ENCODE data around the genes MMP1 and PDGFD.

DNA sequence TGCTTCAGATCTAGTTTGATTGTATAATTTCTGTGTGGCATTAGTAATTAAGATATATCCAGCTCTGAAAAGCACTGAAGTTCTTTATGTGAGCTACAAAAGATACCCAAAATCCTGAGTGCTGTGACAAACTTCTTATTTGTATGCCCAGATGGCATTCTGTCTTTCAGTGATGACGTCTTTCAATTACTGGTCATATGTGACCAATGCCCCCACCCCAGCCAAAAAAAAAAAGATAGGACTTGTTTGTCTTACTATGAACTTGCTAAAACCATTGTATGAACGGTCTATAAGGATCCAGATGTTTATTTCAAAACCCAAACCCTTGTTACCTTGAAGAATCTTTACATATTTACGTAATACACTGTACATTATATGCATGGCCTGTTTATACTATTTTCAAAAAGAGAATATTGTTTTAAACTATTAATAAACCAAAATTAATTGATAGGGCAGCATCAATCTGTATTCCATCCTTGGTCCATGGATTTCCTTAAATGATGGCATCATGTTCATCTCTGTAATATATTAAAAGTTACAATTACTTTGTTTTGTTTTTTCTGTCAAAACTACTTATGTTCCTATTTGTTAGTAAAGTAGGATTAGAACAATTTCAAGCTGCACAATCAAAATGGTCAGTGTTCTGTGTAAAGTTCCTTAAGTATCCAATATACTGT lies 51.5 kb downstream of the BIRC2 start:
- RRBS: no CpG with 5 or more reads among the region's 3 CpGs

- RRBS: no CpG with 5 or more reads among the region's 9 CpGs
These were observed 22.8 kb downstream of the TMEM123 start for GRCh38 chr11:102429347-102430664.

DNA sequence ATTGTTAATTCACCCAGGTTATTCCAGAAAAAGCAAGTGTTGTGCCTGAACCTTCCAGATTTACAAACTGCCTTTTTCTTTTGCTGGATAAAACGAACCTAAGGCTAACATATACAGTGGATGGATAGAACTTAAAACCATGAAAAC lies 1.3 kb downstream of the TMEM123 start:
- RRBS: no CpG with 5 or more reads among the region's 1 CpG

GRCh38 chr11:102462456-102462987 lies 10.0 kb upstream of the TMEM123 start:
- RRBS: no CpG with 5 or more reads among the region's 5 CpGs

GRCh38 chr11:102607041-102607617 lies 18.0 kb downstream of the MMP20 start:
- RRBS: no CpG with 5 or more reads among the region's 7 CpGs

DNA sequence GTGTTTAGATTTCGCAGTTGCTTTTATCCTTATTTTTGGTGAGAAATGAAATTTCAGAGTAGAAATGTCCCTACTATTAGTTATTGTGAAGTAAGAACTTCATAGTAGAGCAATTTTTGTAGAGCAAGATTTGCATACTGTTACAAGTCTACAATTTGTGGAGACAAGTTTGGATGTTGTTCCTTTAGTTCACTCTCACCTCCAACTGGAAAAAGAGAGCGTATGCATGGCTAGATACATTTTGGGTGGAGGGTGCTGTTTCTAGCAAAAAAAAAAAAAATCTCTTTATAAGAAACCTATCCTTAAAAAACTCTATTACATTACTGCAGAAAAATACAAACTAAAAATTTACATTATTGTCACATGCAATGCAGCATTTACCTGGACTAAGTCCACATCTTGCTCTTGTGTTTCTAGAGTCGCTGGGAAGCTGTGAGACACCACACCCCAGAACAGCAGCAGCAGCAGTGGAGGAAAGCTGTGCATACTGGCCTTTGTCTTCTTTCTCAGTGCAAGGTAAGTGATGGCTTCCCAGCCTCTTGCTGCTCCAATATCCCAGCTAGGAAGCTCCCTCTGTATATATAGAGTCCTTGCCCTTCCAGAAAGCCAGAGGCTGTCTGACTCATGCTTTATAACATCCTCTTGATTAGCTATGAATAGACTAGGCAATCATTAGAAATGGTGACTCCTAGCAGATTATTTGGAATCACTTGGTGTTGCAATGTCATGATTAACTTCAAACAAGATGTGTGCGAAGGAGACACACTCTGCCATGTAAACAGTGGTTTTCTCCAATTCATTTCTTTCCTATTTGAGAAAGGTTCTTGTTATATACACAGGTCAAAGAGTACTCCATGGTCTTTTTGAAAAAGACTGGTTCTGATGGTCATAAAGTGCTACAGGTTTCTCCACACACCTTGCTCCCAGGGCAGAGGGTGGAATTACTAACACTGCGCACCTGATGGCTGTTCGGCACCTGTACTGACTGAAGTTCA lies at the start of gene MMP1:
TSS of gene MMP1 (minus strand) at position 554 of the 995 bp plus-strand sequence.
- RRBS: no CpG with 5 or more reads among the region's 6 CpGs

GRCh38 chr11:104093863-104094517 lies 57.5 kb downstream of the DDI1 start:
- RRBS: no CpG with 5 or more reads among the region's 4 CpGs

DNA sequence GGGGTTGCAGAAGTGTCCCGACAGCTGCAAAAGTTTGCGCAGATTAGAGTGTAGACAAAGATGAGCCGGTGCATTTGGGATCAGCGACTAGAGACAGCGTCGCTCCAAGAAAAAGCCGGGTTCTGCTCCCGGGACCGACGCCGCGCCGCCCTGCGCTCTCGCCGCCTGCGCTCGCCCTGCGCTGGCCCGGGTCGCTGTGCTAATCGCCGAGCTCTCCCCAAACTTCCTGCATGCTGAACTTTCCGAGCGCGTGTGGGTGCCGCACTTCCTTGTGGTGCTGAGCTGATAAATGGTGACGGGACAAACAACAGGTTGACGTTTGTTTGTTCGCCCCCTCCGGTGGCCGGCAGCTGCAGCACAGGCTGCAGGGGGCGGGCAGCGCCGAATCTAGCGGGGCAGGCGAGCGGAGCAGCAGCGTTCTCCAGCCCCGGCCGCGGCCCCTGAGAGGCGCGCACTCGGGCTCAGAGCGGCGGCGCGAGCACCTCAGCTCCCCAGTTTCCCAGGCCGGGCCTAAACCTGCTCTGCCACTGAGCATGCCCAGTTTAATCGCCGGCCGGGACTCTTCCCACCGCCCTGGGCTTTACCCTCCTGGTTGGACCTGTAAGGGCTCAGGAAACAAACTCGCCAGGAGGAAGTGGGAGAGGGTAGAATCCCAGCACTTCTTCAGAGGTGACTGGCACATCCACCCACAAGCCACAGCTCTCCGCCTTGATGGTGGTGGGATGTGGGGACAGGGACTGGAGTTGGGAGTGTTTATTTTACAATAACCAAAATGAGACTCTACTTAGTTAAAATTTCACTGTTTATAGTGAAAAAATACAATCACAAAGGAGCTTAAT lies at the start of gene PDGFD:
TSS of gene PDGFD (minus strand) at position 294 of the 839 bp plus-strand sequence.
- RRBS: 3% methylated on average over 27 of the region's 56 CpGs

- RRBS: no CpG with 5 or more reads among the region's 8 CpGs
These were observed 25.1 kb upstream of the CARD16 start for GRCh38 chr11:105070029-105070817.

GRCh38 chr11:106001998-106002575 lies 20.0 kb downstream of the MSANTD4 start:
- RRBS: no CpG with 5 or more reads among the region's 3 CpGs

- RRBS: no CpG with 5 or more reads among the region's 12 CpGs
These were observed 99.3 kb downstream of the AASDHPPT start for GRCh38 chr11:106176793-106177141.

GRCh38 chr11:106533897-106534375 lies 456.5 kb downstream of the AASDHPPT start:
- RRBS: no CpG with 5 or more reads among the region's 1 CpG

GRCh38 chr11:106695557-106695797 lies 322.8 kb downstream of the GUCY1A2 start:
- RRBS: no CpG with 5 or more reads among the region's 1 CpG

- RRBS: no CpG with 5 or more reads among the region's 2 CpGs
These were observed 209.0 kb upstream of the GUCY1A2 start for GRCh38 chr11:107227258-107227600.

DNA sequence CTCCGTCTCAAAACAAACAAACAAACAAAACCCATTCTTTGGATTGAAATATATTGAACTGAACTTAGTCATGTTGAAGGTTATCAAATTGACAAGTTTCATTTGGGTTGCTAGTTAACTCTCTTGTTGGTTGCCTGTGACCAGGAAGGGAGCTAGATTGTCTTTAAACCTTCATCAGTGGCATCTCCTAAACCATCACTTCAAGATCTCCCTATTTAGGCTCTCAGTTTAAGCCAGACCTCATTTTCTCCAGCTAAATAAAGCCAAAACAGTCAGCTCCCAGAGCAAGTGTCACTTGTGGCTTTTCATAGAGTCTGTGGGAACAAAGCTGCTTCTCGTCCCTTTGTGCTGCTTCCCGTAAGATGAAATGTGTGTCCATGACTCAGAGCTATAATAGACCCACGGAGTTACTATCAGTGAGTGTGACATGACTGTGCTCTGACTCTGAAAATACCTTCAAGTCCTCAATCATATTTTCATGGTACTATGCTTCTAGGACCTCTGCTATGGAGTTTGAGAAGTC lies 57.2 kb upstream of the SLN start:
- RRBS: no CpG with 5 or more reads among the region's 4 CpGs

- RRBS: no CpG with 5 or more reads among the region's 4 CpGs
These were observed 47.6 kb downstream of the CUL5 start for GRCh38 chr11:108056059-108056863.

DNA sequence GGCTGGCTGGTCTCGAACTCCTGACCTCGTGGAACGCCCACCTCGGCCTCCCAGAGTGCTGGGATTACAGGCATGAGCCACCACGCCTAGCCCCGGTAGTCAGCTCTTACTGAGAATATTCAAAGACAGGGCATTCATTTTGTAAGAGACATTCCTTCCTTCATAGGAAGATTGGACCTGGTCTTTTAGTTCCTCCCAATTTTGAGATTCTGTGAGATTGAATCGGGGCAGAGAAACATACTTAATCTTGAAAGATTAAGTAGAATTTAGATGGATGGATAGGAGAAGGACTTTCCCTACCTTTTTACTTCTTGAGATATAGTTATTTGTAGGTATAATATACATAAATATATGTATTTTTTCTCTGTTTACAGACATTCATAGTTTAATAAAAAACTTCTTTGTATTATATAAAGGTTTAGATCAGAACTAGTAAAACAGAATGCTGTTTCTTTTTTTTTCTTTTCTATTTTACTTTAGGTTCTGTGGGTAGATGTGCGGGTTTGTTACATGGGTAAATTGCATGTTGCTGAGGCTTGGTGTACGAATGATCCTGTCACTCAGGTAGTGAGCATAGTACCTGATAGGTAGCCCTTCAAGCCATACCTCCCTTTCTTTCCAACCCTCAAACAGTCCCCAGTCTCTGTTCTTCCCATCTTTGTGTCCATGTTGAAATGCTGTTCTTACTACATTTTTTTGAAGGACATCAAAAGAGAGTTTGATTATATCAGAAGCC lies 3.0 kb downstream of the ATM start:
- RRBS: no CpG with 5 or more reads among the region's 9 CpGs

GRCh38 chr11:108237110-108237815 lies 14.4 kb downstream of the ATM start:
- RRBS: no CpG with 5 or more reads among the region's 3 CpGs

- RRBS: no CpG with 5 or more reads among the region's 1 CpG
These were observed 16.2 kb downstream of the ATM start for GRCh38 chr11:108238964-108239572.

DNA sequence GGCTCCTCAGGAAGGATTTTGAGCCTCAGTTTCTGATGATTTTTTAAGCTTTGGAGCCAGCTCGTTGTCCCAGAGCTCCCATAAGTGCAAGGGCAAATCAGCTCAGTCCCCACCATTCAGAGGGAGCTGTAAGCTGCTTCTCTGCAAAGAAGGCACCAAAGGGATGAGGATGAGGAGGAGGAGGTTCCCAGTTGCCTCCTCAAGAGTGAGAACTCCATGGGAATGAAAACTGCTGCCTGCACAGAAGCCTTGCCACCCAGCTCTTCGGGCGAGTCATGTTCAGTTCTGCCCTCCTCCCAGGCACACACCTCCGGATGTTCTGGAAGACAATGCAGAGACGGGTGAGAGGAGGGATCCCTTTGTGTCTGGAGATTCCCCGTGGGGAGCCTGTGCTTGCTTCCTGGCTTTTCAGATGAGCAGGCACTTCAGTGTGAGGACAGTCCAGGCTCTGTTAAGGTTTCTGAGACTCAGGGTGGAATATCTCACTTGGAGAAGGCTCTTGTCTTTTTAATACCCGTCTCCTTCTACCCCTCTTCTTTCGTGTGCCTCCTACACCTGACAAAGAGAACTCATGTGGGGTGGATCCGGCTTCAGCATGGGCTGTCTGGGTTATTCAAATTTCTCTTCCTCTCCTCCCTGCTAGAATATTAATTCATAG lies 295.6 kb downstream of the DDX10 start:
- RRBS: no CpG with 5 or more reads among the region's 9 CpGs

Measured in GM12891 (cell line).